Duodenum (tissue), 1 donor: Measurements from ENCODE around the gene PACS2.

GRCh38 chr14:104872647-104873220 lies 7.7 kb downstream of the CEP170B start:
- PRO-cap = no peak

- PRO-cap = no peak
Observed at GRCh38 chr14:104977080-104977483, 1.1 kb downstream of the AHNAK2 start.

DNA sequence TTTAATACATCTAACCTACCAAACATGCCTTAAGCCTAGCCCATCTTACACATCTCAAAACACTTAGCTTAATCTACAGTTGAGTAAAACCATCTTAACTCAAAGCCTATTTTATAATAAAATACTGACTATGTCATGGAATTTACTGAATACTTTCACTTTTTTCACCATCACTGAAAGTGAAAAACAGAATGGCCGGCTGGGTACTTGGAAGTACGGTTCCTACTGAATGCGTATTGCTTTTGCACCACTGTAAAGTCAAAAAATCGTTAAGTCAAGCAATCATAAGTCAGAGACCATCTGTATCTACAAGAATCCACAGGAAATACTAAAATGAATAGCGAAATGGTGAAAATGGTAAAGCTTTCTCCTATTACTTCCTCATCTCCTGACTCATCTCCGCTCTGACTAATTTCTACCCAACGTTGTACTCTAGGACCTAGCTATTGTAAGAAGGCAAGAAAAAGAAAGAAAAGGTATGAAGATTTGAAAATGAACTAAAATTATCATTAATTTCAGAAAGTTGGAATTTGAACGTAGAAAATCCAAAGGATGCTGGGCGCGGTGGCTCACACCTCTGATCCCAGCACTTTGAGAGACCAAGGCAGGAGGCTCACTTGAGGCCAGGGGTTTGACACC lies 5.1 kb upstream of the CDCA4 start:
- PRO-cap = no peak

- PRO-cap = unidirectional peak, minus-strand start at chr14:105067445
Observed at GRCh38 chr14:105067274-105068067, 2.2 kb upstream of the GPR132 start.

DNA sequence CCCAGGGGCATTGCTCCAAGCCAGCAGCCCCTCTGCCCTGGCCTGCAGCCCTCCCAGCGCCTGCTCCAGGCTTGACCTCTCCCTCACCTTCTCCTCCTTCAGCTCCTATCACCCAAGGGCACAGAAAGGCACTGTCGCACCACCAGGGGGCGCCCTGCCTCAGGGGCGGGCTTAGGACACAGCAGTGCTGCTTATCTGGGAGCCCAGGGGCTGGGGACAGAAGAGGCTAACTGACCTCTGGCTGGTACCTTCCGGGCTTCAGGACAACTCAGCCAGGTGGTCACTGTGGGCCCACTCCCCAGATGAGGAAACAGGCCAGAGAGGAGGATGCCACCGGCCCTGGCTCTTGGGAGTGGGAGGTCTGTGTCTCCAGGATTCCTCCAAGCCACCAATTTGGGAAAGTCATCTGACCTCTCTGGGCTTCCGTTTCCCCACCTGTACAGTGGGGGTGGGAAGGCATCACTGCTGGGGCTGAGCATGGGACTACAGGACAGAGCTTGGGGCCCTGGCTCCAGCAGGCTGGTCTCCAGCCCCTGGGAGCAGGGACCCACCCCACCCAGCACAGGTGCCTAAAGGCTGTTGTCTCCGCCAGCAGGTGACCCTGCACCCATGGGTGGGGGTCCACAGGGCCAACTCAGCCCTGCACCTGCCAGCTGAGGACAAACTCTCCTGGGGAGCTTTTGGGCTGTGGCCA lies 25.4 kb upstream of the GPR132 start:
- PRO-cap = no peak

DNA sequence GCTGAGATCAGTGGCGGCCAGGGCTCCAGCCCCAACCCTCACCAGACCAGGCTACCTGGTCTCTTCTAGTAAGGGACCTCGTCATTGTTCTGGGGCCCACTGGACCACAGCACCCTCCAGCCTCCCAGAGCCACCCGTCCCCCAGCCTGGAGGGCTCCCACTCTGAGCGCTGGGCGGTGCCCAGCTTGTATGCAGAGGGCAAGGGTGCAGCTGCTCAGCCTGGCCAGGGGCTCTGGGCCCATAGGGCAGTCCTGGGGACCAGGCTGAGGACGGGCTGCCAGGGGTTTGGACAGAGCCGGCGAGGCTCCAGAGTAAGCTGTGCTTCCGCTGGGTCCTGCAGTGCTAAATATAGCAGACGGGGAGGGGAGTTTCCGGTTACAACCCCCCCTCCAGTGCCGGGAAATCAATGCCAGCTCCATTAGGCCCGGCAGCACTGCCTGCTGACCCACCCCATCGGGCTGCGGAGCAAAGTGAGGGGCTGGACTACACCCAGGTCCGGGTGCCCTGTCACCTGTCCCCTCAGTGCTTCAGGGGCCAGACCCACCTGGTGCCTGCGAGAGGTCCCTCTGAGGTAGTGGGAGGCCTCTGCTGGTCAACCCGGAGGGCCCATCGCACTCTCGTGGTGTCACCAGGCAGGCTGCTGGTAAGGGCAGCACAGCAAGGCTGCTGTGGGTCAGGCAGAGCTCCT lies 2.4 kb upstream of the JAG2 start:
- PRO-cap = no peak

- PRO-cap = no peak
Observed at GRCh38 chr14:105192801-105193779, 12.0 kb upstream of the NUDT14 start.

DNA sequence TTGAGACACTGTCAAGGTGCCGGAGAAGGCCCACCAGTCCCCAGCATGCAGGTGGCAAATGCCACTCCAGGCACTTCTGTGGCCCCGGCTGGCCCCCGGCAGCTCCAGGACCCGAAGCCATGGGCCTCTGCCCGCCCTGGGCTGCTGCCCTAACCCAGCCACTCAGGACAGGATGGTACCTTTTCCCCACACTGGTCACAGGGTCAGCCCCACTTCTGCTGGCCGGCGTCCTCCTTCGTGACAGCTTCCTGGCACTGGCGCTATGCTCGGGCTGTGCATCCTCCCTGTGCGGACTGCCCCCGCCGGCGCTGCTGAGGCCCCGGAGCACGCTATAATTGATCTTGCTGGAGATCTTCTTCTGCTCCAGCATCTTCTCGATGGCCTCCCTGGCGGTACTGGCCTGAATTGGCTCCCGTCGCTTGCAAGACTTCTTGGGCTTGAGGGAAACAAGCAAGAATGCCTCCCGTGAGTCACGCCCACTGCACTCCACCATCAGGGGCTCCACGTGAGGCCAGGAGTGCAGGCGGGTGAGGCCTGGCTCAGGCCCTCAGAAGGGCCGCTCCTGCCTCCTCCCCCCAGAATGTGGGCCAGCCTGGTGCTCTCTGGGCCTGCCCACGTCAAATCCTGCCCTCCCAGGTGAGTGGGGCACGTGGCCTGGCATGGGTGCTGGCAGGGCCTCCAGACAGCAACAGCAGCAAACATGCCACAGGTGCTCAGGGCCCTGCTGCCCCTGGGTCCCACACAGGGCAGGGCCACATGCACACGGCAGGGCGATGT lies 30.8 kb upstream of the BTBD6 start:
- PRO-cap = no peak

- PRO-cap = no peak
Observed at GRCh38 chr14:105287559-105288179, 13.1 kb downstream of the BRF1 start.

DNA sequence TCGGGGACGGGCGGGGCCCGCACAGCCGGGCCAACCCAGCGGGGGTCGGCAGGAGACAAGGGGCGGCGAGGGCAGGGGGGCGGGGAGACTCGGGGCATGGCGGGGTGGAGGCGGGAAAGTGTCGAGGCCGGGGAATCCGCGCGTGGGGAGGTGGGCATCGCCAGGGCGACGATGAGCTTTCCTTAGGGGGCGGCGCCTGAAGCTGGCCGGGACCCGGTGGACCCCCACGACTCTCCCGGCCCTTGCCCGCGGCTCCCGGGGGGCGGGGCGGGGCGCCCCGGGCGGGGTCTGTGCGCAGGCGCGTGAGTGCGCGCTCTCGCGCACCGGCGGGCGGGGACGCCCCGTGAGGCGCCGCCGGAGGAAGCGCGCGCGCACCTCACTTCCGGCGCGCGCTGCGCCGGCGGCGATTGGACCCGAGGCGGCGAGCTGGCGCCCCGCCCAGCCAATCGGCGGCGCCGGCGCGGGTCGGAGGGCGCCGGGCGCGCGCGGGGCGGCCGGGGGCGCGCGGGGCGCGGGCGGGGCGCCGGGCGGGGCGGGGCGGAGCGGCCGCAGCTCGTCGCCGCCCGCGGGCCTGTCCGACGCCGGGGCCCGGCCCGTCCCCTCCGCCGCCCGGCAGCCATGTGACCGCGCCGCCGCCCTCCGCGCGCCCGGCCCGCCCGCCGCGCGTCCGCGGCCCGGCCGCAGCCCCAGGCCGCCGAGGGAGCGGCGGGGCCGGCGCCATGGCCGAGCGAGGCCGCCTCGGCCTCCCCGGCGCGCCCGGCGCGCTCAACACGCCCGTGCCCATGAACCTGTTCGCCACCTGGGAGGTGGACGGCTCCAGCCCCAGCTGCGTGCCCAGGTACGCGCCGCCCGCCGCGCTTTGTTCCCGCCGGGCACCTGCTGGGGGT lies at the start of gene PACS2:
Gene PACS2 (plus strand): TSS at position 549 of the 887 bp plus-strand sequence.
- PRO-cap = bidirectional peak, plus-strand start at position 689 of the sequence, minus-strand start at position 238 of the sequence

GRCh38 chr14:105418974-105419639 lies 520 bp upstream of the MTA1 start:
- PRO-cap = unidirectional peak, plus-strand start at chr14:105419194; unidirectional peak, plus-strand start at chr14:105419437

- PRO-cap = no peak
Observed at GRCh38 chr14:105420665-105421604, 1.3 kb downstream of the MTA1 start.

DNA sequence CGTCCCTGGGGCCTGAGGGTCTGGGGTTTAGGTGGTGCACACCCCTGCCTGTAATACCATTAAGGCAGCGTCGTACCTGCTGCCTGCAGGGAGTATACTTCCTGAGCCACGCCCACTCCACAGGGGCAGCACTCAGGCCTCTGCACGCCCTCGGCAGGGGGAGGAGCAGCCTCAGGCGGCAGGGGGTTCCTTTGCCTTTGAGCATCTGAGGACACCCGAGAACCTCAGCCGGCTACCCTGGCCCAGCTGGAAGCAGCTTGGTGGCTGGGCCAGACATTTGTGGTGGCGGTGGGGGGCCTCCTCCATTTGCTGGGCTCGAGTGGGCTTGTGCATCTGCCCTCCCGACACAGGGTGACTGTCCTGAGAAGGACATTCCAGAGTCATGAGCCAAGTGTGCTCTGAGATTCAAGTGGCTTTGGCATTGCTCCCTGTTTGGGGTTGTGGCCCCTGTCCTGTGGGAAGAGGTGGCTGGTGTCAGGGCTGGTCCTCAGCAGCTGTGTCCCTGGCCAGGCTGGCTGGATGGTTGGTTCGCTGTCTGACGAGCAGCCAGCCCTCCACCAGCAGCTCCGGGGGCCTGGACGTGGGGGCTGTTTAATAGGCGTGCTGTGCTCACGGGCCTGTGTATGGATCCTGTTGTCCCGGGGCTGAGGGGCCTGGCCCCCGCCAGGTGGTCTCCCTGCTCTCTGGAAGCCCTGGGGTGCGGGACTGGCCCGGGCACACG lies 9.0 kb upstream of the CRIP2 start:
- PRO-cap = no peak

DNA sequence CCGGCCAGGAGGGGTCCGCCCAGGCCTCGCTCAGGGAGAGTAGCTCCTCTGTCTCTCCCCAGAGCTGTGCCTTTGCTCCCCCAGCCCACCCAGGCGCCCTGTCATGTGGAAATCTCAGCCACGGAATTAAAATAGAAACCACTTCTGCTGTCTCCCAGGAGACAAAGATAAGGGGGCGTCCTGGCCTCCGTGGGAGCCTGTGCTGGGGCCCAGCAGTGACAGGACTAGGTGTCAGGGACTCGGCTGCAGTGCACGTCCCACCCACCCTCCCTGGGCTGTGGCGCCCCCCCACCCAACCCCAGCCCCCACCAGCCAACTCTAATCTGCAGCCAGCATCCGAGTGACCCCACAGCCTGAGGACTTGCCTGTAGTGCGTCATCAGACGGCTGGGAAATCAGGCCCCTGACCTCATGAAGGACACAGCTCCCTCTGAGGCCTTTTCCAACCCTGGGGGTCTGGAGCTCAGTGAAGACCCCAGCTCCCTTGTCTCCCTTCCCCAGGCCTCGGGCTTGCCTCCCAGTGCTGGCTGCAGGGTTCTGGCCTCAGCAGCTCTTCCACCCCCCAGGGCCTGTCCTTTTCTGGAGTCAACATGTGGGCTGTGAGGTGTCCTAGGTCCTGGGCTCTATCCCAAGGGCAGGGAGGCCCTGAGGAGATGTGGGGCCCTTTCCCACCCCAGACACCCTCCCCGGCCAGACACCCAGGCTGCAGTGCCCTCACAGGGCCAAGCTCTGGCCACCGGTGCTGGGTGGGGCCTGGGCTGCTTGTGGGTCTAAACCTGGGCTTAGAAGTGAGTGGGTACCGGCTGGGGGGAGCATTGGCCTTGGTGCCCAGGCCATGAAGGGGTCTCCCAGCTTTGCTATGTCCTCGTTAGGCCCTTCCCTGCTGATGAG lies 3.0 kb upstream of the CRIP2 start:
- PRO-cap = no peak

GRCh38 chr14:105483105-105484305 lies 3.2 kb upstream of the CRIP1 start:
- PRO-cap = no peak

GRCh38 chr14:105485478-105486242 lies 1.0 kb upstream of the CRIP1 start:
- PRO-cap = unidirectional peak, plus-strand start at chr14:105486039

GRCh38 chr14:105495759-105496948 lies 5.1 kb downstream of the TEDC1 start:
- PRO-cap = no peak

DNA sequence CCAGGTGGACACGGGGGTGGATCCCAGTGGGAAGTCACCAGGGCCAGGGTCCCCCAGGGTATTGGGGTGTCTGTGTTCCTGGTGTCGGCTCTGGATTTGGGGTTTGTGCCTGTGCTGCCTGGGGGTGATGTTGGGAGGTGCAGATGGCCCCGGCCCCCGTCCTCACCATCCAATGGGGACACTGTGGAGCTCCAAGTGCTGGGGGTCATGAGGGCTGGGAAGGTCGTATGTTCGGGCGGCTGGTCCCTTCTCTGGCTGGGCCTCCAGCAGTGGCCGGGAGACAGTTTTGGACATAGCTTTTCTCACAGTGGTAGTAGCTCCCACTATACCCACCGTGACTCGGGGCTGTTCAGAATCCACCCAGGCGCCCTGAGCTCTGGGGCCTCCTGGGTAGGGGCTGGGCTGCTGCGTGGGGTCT lies 354.4 kb downstream of the TMEM121 start:
- PRO-cap = no peak

GRCh38 chr14:106038184-106038469 lies 511.7 kb downstream of the TMEM121 start:
- PRO-cap = no peak

GRCh38 chr14:106211361-106211804 lies 685.0 kb downstream of the TMEM121 start:
- PRO-cap = no peak